Neuron (in vitro differentiated cells): ENCODE data around the genes RNFT2, FBXW8, TESC and WSB2.

DNA sequence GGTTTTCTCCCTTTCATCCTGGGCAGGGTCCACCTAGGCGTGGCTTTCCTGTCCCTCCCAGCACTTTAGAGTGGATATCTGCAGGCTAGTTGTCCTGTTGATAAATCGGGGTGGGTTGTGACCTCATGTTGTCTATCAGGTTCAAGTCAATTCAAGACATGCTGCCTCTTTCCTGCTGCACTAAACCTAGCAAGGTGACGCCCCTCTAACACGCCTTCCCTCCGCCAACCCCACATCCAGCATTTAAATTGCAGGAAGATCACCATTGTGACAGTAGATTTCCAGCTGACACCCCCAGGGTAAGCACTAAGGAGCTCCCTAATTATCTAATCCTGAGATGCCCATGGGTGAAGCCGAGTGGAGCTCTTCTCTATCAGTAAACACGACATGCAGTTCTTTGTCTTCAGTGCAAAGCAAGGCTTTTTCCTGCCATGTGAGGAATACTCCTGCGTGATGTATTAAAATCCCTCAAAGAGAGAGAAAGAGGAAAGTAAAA is 61.1 kb downstream of the MAP1LC3B2 start:
- PRO-cap = no peak

- PRO-cap = no peak
Observed at GRCh38 chr12:116693164-116693758, 44.6 kb downstream of the SPRING1 start.

- PRO-cap = no peak
Observed at GRCh38 chr12:116708703-116709660, 28.9 kb downstream of the SPRING1 start.

DNA sequence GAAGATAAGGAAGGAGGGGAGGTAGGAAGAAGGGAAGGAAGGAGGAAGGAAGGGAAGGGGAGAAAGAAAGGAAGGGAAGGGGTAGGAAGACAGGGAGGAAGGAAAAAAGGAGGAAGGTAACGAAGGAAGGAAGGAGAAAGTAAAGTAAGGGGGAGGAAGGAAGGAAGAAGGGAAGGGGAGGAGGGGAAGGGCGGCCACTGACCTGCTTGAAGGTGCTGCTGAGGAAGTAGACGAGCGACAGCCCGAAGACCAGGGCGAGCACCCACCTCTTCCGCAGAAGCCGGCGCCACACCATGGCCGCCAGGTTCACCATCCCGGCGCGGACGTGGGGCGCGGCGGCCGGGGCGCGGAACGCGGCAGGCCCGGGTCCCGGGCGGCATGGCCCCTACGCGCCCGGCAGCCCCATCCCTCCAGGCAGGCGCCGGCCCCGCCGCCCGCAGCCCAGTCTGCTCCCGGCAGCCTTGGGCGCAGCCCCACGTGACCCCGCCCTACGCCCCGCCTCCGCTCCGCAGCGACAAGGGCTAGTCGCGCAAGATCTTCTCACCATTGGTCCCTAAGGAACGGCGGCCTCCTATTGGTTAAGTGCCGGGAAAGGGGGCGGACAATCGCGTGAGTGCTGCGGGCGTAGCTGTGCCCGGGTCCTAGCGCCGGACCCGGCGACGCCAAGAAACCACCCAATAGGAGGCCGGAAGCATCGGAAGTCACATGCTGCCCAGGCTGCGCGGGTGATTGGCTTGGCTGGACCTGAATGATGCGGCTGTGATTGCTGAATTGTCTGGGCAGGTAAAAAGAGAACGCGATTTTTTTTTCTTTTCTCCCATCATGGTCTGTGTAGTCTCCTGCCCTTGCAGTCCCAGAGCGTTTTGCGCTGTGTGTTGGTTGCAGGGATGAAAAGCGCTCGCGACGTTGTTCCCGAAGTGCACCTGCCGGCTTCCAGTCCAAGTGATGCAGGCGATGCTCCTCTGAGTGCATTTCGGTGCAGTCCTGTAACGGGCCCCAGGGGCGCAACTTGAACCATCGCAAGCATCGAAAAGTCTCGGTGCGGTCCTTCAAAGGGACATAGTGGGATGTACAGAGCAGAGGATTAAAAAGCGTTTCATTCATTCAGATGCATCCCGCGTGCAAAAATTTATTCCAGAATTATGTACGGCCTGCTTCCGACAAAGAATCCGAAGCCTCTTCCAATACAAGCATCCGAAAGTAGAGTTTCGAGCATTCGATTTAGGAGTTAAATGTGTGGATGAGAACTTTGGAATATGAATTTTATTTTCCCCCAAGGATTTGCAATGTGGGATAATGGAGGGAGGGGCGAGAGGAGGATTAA is at the start of gene RNFT2:
Gene RNFT2, plus strand, starts transcription at position 728 of the 1,324 bp plus-strand sequence.
- PRO-cap = bidirectional peak, plus-strand start at position 729 of the sequence, minus-strand start at position 448 of the sequence; bidirectional peak, plus-strand start at position 936 of the sequence, minus-strand start at position 947 of the sequence

DNA sequence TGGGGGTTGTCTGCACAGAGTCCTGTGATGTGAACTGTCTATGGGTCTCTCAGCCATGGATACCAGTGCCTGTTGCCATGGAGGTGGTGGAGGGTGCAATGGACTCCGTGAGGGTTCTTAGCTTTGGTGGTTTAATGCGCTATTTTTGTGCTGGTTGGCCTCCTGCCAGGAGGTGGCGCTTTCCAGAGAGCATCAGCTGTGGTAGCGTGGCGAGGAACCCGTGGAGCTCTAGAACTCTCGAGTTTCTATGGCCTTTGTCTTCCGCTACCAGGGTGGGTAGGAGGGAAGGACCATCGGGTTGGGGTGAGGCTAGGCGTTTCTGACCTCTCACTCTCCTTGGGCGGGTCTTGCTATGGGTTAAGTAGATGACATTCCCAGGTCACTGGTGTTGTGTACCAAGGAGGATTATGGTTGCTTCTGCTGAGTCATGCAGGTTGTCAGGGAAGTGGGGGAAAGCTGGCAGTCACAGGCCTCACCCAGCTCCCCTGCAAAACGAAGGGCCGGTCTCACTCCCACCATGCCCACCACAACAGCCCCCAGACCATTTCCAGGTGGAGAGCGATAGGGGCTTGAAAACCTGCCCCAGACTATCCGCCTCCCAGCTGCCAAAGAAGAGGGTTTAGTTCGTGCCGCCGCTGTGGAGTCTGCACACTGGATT is 21.7 kb downstream of the RNFT2 start:
- PRO-cap = no peak

DNA sequence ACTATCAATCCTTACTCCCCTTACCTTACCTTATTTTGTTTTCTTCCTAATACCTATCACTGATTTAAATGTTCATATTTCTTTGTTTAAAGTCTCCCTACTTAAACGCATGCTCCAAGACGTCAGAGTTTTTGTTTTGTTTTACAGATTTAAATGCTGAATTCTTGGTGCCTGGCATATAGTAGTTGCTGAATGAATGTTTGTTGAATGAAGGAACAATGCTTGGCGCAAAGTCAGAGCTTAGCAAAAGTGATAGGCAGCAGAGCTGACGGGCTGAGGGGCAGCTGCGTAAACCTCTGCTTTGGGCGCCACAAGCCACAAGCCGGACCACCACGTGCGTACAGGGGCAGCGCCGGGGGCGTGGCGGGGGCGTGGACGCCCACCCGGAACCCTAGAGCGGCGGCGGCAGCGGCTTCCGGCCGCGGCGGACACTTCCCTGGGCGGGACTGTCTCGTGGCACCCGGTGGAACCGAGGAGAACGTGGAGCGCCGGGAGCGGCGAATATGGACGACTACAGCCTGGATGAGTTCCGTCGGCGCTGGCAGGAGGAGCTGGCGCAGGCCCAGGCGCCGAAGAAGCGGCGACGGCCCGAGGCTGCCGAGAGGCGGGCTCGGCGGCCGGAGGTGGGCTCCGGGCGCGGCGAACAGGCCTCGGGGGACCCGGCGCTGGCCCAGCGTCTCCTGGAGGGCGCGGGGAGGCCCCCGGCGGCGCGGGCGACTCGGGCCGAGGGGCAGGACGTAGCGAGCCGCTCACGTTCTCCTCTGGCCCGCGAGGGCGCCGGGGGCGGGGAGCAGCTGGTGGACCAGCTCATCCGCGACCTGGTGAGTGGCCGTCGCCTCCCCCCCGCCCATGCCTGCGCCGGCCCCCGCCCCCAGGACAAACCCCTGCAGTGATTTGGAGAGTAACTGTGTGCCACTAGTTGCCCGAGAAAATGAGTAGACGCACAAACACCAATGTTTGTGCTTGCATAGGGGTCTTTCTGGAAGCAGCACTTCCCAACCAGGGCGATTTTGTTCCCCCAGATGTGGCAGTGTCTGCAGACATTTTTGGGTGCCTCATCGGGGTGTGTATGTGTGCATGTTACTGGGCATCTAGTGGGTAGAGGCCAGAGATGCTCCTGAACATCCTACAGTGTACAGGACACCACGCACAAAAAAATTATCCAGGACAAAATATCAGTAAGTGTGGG is at the start of gene FBXW8:
Gene FBXW8, plus strand, starts transcription at position 416 of the 1,189 bp plus-strand sequence.
- PRO-cap = bidirectional peak, plus-strand start at position 431 of the sequence, minus-strand start at position 540 of the sequence; bidirectional peak, plus-strand start at position 763 of the sequence, minus-strand start at position 851 of the sequence

DNA sequence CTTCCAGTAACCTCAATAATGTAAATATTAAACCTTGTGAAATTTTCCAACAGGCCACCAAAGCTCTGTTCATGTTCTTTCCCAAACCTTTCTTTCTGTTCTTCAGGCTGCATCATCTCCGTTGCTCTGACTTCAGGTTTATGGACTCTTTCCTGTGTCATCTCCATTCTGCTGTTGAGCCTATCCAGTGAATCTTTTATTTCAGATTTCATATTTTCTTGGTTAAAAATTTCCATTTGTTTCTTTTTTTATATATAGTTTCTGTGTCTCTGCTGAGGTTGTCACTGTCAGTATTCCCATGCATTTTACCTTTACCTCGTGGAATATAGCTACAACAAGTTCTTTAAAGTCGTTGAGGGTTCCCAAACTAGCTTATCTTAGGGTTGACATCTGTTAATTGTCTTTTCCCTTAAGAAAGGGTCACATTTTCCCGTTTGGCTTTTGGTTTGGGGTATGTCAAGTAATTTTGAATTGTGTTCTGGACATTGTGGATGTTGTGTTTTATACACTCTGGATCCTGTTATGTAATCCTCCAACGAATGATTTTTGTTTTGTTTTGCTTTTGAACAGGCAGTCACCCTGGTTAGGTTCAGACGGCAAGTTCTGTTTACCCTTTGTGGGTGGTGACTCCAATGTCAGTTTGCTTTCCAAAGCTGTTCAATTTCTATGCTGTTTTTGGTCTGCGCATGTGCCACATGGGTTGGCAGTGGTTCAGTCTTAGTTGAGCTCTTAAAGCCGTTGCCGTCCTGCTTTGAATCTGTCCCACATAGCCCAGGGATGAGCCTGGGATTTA is 85.0 kb downstream of the TESC start:
- PRO-cap = no peak

DNA sequence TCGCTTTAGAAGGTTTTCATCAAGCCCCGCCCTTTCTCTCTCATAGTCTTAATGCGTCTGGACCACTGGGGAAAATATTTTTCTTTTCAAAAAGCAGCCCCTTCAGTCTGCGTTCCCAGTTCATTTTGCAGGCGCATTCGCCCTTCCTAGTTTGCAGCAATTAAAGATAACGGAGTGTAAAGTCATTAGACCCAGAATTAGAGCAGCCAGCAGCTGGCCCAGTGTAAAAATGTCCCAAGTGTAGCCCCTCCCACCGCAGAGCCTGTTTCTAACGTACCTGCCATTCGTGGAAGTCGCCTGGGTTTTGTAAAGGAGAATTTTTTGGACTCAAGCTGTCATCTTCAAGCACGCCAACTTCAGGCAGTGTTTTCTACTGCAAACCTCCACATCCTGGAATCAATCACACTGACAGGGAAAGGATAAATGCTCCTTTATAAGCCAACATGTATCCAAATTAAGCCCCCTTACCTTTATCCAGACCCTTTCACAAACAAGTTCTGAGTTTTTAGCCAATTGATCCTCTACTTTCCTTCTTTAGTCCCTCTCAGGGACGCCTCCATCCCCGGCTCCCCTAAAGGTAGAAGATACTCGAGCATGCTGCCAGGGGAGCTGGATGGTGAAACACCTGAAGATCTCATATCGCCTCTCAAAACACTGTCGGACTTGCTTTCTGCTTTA is 68.6 kb downstream of the TESC start:
- PRO-cap = no peak

DNA sequence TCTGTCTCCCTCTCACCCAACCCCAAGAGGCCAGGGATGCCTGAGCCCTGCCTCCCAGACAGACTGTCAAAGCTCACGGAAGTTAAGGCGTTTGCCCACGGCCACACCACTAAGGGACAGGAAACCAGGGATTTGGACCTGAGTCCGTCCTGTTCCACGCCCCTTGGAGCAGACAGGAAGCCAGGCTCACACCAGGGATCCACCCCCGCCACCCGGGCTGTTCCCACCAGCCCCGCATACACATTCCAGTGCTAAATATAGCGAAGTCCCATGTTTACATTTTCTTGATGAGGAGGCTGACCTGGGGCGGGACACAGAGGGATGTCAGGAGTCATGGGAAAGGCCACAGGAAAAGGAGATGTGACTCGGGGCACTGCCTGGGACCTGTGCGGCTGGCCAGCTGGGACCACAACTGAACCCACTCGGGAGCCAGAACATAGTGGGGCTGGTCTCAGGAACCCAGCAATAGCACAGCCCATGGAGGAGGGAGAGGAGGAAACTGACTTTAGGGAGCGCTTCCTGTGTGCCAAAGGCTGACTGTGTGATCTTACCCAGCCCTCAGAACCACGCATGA is 51.0 kb downstream of the TESC start:
- PRO-cap = no peak

DNA sequence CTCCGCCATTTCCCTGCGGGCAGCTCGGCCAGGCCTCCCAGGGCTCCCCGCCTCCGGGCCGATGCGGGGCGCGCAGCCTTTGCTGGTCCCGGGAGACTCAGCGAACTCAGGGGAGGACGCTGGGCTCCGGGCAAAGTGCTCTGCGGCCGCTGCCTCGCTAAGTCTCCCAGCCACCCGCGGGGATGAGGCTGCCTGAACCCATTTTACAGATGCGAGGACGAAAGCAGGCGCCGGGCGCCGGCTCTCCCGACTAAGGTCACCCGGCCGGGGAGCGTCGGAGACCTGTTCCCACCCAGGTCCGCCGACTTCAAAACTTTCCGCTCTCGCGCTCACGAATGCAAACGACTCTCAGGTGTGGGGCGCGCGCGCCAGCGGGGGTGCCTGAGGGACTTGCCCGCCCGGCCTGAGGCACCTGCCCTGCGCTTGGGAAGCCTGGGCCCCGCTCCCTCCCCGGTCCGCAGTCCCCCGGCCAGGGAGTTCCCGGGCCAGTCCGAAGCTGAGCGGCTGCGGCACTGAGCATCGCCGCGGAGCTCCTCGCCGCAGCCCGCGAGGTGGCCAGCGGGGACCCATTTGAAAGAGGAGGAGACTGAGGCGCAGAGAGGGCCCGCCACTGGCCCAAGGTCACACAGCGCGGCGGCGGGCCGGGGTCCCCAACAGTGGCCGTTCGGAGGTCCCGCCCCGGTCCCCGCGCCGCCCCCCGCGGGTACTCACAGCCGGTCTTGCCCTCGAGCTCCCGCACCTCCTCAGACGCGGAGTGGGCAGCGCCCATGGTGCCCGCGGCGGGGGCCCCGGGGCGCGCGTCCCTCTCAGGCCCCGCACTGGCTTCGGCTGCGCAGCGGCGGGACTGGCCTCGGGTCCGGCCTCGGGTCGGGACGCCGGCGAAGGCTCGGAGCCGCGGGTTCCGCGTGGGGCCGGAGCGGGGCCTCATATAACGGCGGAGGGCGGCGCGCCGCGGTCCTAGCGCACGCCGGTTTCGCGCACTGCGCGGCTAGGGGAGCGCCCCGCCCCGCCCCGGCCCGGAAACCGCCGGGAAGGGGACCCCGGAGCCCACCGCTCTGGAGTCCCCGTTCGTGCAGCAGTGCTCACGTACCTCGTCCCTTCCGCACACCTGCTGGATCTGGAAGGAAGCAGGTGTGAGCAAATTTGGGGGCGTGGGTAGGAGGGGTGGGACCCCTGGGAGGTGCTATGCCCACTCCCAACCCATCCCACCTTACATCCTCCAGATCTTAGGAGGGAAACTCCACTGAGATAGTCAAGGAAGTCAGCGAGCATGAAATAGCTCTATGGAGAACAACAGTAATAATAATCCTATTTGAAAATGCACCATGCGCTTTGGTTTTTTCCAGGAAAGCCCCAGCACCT is at the start of gene TESC:
Gene TESC, minus strand, starts transcription at position 903 of the 1,362 bp plus-strand sequence.
- PRO-cap = no peak

GRCh38 chr12:117580690-117580950 is 219.2 kb upstream of the NOS1 start:
- PRO-cap = no peak

GRCh38 chr12:118033453-118034108 is 17.1 kb downstream of the RFC5 start:
- PRO-cap = no peak

DNA sequence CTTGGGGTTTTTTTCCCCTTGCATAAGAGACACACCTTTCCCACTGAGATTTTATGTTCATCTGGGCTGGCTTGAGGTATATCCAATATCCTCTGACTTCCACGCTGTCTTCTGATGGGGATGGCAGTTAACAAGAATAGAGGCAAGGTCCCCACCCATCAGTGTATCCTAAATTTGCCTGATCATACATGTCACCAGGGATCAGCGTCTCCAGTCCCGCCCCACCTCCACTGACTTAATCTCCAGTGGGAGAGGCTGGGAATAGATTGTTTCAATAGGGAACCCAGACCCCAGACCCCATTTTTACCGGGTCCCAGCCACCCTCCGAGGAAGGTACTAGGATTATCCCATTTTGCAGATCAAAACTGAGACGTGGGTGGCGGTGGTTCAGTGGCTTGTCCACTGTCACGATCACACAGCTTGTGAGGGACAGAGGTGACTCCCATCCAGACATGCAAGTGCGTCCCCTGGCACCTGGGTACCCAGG is 742 bp downstream of the WSB2 start:
- PRO-cap = bidirectional peak, plus-strand start at position 357 of the sequence, minus-strand start at position 113 of the sequence

DNA sequence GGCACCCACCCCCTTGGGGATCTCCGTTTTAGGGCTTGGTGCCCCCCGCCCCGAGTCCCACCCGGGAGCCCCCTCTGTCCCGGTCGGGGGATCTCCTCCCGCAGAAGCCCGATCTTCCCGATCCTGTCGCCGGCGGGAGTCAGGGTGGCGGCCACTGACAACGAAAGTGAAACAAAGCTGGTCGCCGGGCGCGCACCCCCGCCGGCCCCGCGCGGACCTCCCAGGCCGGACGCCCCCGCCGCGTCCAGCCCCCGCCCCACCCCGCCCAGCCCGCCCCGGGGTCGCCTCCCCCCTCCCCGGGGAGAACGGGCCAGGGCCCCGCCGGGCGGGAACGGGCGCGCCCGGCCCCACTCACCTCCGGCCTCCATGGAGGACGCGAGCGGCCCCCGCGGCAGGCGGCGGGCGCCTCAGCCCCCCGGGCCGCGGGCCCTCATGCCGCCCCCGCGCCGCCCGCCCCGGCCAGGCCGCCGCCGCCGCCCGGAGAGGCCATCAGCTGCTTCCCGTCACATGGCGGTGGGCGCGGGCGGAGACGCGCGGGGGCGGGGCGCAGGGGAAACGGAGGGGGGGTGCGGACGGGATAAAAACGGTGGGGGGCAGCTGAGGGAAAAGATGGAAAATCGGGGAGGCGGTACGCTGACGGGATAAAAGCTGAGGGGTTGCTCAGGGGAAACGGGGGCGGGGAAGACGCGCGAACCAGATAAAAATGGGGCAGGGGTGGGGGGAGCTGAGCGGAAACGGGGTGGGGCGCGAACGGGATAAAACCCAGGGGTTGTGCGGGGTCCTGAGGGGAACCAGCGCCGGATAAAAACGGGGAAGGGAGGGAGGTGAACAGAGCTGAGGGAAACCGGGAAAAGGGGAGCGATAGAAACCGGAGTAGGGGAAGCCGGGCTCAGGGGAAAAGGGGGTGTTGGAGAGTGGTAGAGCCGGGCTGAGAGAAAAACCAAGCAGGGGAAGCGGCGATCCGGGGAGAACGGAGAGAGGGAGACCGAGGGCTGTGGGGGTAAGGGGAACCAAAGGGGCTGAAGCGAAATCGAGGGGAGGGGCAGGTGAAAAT is at the start of gene WSB2:
Gene WSB2, minus strand, starts transcription at position 499 of the 1,054 bp plus-strand sequence.
- PRO-cap = bidirectional peak, plus-strand start at position 302 of the sequence, minus-strand start at position 179 of the sequence; bidirectional peak, plus-strand start at position 605 of the sequence, minus-strand start at position 368 of the sequence; bidirectional peak, plus-strand start at position 731 of the sequence, minus-strand start at position 704 of the sequence

- PRO-cap = no peak
Observed at GRCh38 chr12:119042474-119042805, 61.1 kb downstream of the SRRM4 start.

DNA sequence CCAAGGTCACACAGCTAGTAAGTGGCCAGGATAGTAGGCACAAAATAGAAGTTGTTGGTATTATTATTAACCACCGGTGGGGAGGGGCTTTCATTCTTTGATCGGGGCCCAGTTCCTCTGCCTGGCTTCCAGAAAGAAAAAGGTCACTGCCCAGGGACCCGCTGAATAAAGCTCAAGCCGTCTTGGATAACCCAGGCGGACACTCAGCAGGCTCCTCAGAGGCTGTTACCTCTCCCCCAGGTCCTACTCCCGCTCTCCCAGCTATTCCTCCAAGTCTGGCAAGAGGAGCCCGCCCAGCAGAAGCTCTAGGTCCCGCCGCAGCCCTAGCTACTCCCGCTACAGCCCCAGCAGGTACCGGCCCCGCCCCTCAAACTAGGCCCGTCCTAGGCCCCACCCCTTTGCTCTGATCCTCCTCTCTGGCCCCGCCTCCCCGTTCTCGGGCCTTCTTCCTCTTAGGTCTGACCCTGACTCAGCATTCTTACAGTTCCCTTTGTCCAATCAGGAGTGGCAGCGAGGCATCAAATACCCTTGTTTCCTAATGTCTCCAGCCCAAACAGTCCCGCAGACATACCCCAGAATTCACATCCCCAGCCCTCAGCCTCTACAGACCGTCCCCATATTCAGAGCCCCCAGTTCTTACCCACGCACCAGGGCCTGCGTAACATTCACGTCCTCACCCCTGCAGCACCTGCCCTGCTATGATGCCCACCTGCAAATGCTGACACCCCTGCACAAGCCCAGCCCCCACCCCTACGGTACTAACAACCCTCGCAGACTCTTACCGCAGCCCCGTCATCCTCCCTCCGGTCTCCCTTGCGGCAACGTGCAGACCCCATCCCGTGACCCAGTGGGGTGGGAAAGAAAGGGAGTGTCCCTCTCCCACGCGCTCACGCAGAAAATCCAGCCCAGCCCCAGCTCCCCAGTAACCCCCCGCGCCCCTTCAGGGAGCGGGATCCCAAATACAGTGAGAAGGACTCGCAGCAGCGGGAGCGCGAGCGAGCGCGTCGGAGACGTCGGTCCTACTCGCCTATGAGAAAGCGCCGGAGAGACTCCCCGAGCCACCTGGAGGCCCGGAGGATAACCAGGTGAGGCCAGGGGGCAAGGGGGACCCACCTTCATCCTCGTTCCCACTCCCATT is 25.1 kb upstream of the HSPB8 start:
- PRO-cap = unidirectional peak, plus-strand start at position 475 of the sequence

- PRO-cap = no peak
Observed at GRCh38 chr12:119168947-119169505, 9.7 kb upstream of the HSPB8 start.

GRCh38 chr12:119368820-119369521 is 34.4 kb downstream of the CCDC60 start:
- PRO-cap = no peak

GRCh38 chr12:119678960-119679922 is 11.3 kb downstream of the PRKAB1 start:
- PRO-cap = no peak

GRCh38 chr12:119685198-119685842 is 17.4 kb downstream of the PRKAB1 start:
- PRO-cap = no peak